Airway epithelial cell (primary cell): ENCODE measurements around the genes USP19, USP4, AMT and MON1A.

GRCh38 chr3:49032618-49033055 is 3.4 kb upstream of the IMPDH2 start:
- RAMPAGE, long total RNA, result no peak

DNA sequence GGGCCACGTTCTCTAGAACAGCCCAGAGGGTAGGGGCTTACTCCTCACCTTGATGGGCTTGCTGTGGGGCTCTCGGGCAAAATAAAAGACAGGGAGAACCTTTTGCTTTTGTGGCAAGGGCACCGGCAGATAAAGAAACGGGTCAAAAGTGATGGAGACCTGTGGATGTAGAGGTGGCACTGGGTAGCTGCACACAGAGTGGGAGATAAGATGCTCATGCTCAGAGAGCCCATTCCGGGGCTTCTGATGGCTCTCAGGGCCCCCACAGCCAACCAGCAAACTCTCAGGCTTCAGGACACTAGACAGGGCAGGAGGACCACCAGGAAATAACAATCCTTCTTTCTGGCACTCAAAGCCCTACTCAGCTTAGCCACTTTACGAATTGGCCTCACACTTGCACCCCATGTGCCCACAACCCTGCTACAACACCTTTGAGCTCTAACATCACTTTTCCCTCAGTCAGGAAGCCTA is 6.5 kb downstream of the USP19 start:
- RAMPAGE, long total RNA, result no peak

GRCh38 chr3:49119426-49119808 is 1.2 kb downstream of the USP19 start:
- RAMPAGE, long total RNA, result no peak

DNA sequence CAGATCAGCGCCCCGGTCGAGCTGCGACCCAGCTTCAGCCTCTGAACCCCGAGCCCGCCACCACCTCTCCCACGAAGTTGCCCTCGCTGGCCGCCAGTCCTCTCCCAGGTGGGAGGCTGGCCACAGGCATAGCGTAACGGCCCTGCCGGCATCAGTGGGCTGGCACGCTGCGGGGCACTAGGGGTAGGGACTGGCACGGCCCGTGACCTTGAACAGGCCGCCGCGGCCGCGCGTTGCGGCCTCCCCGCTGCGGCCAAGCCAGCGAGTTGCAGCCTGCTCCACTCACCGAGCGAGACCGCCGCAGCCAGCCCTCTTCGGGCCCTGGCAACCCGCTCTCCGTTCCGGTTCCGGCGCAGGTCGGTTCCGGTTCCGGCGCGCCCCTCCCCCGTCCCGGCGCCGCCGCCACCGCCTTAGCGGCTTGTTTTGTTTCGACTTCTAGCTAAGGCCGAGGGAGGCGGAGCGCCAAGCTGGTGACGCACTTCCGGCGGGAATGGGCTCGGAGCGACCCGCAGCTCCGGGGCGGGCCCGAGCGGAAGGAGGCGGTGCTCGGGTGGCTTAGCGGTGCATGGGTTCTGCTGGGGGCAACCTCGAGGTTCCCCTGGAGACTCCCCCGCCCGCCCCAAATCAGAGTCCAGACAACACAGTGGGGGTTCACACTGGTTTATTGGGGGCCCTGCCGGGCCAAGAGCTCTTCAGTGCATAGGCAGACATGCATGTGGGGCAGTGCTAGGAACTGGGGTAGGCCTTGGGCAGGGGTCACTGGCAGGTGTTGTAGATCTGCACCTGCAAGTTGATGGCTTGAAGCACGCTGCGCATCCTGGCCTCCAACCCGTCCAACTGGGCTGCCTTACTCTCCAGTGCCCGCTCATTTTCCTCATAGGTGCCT is at the start of gene USP19:
Gene USP19 (minus strand): TSS at position 354 of the 886 bp plus-strand sequence.
- RAMPAGE, long total RNA, result start-site peak on the minus strand centred at position 307 of the sequence, 20 bp wide, 28 and 18 reads in 2 replicates

- RAMPAGE, long total RNA, result no peak
These were observed 2.0 kb downstream of the KLHDC8B start for GRCh38 chr3:49173216-49174038.

- RAMPAGE, long total RNA, result start-site peak on the minus strand at chr3:49340030-49340057, 764 and 152 reads in 2 replicates
These were observed at the start of gene USP4 for GRCh38 chr3:49339840-49340581. TSS of gene USP4 (minus strand) at chr3:49340053.

GRCh38 chr3:49340582-49341297 is 887 bp upstream of the USP4 start:
- RAMPAGE, long total RNA, result no peak

- RAMPAGE, long total RNA, result no peak
These were observed 4.2 kb upstream of the GPX1 start for GRCh38 chr3:49362419-49362643.

GRCh38 chr3:49422269-49423215 is at the start of gene AMT:
TSS of gene AMT (minus strand) at chr3:49422473.
- RAMPAGE, long total RNA, result no peak

DNA sequence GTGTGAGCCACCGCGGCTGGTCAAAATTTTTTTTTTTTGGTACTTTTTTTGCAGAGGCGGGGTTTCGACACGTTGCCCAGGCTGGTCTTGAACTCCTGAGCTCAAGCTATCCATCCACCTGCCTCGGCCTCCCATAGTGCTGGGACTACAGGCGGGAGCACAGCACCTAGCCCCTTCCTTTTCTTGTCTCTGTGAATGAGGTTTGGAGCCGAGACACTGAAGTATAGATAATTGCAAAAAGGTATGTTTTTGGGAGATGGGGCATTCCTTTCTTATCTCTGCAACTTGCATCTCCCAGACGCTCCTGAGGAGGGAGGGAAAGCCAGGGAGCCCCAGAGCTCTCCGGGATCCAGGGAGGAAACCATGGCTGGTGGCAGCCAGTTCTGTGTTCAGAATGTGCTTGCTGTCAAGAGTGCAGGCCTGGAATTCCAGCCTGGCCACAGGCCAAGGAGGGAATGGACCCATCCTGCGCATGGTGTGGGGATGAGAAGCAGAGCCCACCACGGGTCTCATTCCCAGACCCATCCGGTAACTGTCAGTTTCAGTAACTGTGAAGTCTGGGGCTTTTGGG is 1.2 kb upstream of the DAG1 start:
- RAMPAGE, long total RNA, result no peak

GRCh38 chr3:49680968-49681796 is 7.0 kb downstream of the APEH start:
- RAMPAGE, long total RNA, result no peak

DNA sequence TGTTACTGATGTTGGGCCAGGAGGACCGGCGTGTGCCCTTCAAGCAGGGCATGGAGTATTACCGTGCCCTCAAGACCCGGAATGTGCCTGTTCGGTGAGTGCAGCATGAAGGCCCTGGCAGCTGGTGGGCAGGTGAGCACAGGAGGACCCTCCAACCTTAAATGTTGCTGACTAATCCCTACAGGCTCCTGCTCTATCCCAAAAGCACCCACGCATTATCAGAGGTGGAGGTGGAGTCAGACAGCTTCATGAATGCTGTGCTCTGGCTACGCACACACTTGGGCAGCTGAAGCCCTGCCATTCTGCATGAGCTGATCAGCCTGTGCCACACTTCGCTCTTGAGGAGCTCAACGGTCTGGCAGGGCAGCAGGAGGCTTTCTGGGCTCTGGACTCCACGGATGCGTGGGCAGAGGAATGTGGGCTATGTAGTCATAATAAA is 6.2 kb downstream of the MST1 start:
- RAMPAGE, long total RNA, result no peak

DNA sequence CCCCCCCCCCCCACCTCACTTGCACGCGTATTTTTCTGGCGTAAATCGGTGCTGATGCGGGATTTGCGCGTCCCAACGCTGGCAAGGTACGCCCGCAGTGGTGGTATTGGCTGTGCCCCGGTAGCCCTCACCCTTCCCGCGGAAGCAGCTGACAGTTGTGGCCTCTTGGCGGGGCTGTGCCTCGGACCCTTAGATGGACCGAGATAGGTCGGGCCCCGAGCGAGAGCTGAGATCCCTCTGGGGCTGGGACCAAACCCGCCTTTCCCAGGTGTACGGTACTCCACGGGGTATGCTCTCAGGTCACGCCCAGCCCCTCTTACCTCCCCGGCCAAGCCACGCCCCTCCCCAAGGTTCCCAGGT is 3.0 kb downstream of the MST1 start:
- RAMPAGE, long total RNA, result no peak

GRCh38 chr3:49688516-49689049 is 691 bp downstream of the MST1 start:
- RAMPAGE, long total RNA, result no peak

DNA sequence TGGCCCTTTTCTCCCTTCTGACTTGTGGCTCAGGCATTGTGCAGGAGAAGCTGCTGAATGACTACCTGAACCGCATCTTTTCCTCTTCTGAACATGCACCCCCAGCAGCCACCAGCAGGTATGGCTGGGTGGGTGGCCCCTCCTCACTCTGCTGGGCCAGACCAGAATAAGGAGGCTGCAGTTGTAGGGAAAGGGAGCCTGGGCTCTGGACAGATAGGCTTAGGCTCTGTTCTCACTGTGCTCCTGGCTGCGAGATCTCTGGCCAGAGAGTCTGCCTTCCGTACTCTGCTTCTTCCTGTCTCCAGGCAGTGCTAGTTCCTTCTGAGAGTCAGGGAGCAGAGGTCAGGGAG is 2.0 kb downstream of the RNF123 start:
- RAMPAGE, long total RNA, result no peak

GRCh38 chr3:49723189-49723664 is 524 bp downstream of the GMPPB start:
- RAMPAGE, long total RNA, result no peak

DNA sequence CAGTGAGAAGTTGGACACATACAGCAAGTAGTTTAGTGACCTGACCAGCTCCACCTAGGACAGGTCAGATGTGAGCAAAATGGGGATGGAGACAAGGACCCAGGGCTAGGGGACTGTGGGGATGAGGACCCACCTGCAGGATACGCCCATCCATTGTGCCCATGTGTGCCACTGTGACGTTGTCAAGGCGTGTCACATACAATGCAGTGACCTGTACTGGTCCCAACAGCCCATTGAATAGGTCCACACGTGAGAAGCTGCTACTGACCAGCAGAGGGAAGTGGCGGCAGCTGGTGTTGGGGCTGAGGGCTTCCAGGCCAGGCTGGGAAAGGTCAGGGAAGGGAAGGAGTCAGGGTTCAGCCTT is 4.7 kb downstream of the MST1R start:
- RAMPAGE, long total RNA, result no peak

DNA sequence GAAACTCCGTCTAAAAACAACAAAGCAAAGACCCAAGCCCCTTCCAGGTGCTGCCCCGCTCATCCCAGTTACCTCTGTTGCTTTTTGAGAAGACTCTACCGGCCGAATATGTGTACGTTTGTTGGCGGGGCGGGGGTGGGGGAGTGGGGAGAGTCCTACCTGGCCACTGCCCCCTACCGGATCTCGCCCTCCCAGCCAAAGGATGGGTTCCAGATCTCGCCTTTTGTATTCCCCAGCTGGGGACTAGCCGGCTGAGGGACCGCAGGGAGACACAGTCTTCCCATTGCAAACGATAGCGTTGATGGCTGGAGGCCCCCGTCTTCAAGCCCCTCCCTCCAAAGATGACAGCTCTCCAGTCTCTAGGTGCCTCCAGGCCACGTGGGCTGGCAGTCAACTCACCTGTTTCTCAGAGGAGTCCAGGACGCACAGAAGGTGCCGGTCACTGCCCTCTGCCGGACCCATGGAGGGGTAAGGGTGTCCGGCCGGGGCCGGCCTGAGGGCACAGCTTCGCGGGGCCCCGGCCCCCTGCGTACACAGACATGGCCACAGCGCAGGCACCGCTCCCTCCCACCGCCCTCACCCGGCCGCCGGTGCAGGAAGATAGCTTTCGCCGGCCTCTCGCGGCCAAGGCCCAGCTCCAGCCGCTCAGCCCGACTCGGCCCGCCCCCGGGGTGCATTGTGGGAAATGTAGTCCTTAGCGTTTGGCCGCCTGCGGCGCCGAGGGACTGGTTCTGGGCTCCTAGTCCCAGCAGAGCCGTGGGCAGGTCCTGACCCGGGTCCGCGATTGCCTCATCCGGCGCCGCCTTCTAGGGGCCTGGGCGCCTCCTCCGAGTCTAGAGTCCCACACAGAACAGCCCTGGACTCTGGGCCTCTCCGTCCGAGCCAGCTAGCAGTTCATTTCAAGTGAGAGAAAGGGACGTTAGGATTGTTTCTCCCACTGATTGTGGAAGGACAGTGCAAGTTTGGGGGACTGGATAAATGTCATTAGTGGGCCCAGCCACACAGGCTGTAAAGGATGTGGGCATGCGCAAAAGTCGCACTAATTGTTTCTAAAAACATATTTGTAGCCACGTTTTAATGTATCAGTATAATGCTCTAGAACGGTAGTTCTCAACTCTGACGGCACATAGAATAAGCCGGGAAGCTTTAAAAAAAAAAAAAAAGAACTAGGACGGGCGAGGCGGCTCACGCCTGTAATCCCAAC is at the start of gene MON1A:
Gene MON1A (minus strand): TSS at position 602 of the 1,204 bp plus-strand sequence.
- RAMPAGE, long total RNA, result no peak

GRCh38 chr3:49930436-49931571 is 1.2 kb upstream of the MON1A start:
- RAMPAGE, long total RNA, result no peak

GRCh38 chr3:50167137-50167706 is 12.1 kb downstream of the SEMA3F start:
- RAMPAGE, long total RNA, result no peak